Metastatic Lung Carcinoma in the Adrenal Gland (tissue), 1 donor: ENCODE measurements around a stretch of chrX.

GRCh38 chrX:125154767-125155200 is 164.9 kb upstream of the TEX13C start:
- PRO-cap, result no peak

DNA sequence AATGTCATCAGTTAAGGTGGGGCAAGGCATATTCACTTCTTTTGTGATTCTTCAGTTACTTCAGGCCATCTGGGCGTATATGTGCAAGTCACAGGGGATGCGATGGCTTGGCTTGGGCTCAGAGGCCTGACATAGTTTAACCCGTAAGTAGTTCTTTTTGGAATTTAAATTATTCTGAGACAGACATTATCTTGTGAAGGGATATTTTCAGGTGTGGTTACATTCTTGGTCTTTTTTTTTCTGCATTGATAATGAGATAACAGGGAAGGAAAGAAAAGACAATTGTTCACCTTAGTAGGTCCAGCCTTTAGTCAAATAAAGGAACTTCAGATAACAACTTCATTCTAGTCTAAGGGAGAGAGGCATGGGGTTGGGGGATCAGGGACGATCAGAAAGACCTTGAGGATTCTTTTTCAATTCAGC is 74.8 kb downstream of the TEX13C start:
- PRO-cap, result no peak

- PRO-cap, result no peak
Observed at GRCh38 chrX:125690475-125690881, 370.8 kb downstream of the TEX13C start.

- PRO-cap, result no peak
Observed at GRCh38 chrX:127076958-127077423, 257.5 kb downstream of the PRR32 start.

- PRO-cap, result no peak
Observed at GRCh38 chrX:127654656-127655093, 397.5 kb downstream of the ACTRT1 start.

DNA sequence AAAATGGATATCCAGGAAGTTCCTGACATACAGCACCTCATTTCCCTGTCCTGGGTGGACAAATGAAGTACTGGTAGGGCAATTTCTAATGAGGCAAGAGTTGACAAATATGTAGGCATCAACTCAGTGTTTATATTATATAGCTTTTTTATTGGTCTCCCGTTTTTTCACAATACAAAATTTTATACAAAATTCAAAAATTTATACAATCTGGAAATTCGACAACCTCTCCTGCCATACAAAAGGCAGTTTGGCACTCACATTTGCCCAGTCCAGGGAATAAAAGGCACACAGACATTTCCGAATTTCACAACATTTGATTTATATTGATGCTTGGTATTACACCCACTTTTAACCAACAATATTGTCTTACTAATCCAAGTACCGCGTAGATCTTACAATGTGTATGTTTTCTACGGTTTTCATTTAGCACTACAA is 1.9 kb downstream of the SMARCA1 start:
- PRO-cap, result no peak

- PRO-cap, result no peak
Observed at GRCh38 chrX:129553004-129553631, 13.1 kb downstream of the OCRL start.

- PRO-cap, result no peak
Observed at GRCh38 chrX:129553632-129554149, 13.6 kb downstream of the OCRL start.

GRCh38 chrX:129701778-129702265 is 37.0 kb upstream of the XPNPEP2 start:
- PRO-cap, result no peak

- PRO-cap, result bidirectional peak, plus-strand start at chrX:129931733, minus-strand start at chrX:129931476; unidirectional peak, plus-strand start at chrX:129931821
Observed at GRCh38 chrX:129931558-129932037, 25.6 kb downstream of the UTP14A start.

DNA sequence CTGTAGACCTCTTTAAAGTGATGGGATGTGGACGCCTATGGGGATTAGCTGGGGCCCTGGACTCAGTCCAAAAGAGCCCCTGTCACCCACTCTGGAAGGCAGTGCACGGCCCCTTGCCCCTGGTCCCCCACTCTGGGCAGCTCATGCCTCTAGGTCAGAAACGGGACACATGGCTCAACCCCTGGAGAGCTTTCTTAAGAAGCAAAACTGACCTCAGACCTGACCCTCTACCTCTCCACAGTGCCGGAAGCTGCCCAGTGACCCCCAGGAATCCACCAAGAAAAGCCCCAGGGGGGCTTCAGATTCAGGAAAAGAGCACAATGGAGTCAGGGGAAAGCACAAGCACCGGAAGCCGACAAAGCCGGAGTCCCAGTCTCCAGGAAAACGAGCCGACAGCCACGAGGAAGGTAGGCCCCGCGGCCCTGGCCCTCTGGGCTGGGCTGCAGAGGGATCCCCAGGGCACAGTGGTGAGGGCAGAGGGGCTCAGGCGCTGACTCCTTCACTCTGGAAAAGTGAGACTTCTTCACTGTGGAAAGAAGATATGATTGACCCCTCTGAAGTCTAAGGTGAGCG is 38.4 kb downstream of the BCORL1 start:
- PRO-cap, result no peak

DNA sequence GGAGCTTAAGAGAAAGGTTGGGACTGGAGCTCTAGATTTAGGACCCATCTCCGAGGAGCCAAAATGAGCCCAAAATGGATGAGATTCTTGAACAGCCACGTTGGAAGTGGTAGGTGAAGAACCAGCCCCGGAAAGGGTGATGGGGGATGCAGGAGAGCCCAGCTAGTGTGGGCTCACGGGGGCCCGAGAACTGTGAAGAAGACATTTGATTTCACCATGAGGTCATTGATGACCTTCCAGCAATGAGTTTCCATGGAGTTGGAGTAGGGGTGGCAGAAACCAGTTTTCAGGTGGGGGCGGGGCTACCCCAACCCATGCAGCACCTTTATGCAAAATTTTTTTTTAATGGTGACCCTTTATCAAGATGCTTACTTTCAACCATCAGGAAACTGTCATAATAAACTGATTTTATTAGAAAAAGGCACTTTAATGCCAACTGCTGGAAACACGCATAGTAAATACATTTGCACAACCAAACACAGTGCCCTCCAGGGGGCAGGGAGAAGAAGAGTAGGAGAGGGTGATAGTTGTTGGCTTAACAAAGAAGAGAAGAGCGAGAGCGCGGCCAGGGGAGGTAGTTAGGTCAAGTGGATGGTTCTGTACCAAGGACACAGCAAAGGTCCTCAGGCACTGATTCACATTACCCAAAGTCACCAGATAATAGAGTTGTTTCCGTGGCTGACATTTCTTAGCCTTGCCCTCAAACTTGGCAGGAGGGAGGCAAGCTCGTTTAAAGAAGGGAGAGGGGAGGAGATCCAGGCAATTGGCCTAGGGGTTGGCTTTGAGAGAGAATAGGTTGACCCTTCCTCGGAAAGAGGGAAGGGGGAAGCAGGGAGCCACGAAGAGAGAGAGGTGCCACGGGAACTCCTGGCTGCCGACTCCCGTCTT is 45.5 kb downstream of the ELF4 start:
- PRO-cap, result no peak

DNA sequence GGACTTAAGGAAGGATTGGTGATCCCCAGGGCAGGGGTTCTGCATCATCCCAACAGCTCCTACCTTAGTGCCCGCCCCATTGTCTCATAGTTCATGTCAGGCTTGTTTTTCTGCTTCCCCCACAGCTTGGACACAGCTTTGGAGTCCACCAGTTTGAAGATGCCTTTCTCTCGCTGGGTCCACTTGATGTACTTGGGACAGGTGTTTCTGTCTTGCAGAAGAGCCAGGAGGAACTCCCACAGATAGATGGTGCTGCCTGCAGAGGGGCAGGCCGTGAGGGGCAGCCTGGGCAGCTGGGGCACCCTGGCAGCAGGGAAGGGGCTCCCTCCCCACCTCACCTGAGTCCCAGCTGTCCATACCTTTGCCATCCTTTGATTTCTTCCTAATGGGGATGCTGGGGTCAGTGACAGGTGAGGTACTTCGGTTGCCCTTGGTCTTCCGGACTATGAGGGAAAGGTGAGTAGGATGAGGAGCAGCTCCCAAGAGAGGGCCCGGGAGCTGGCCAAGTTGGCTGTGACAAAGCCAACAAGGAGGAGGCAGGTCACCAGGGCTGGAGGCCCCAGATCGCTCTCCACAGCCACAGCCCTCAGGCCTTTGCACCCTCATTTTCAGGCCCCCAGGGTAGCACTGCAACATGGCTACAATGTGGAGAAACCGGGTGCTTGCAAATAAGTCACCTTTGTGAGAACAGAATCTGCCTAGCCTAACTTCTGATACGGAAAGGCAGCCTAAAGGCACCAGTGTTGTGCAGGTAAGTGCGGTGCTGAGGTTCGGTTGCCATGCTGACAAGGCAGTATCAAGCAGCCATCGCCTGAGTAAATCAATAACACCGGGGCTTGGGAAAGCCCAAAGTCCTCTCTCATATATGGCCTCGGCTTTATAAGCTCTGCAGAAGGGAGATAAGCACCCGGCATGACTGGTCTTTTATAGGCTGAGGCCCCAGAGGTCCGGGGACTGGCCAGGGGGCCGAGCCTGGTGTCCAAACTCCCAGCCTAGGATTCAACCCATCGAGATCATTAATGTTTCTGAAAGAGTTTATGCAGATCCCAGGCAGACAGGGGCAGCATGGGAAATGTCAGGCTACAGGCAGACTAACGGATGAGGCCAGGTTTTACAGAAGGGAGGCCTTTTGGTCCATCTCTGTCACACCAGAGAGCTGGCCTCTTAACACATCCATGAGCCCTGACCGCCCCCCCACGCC is 38.9 kb downstream of the ELF4 start:
- PRO-cap, result no peak

DNA sequence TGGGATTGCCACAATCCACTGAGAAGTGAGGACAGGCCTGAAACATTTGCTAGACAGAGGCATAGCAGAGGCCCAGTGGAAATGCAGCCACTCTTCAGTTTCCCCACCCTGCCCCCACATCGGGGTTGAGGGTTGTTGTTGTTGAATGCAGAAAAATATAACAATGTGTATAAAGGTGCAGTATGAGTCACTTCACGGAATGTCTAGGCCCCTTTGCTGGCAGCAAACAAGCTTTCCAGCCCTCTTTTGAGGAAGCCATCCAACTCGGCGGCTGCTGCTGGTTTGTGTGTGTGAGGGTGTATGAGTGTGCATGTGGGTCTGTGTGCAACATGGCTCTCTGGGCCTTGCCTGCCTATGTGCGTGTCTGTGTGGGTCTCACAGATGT is 8.1 kb upstream of the ELF4 start:
- PRO-cap, result no peak

GRCh38 chrX:130120270-130121574 is 10.4 kb upstream of the ELF4 start:
- PRO-cap, result unidirectional peak, minus-strand start at chrX:130121100

- PRO-cap, result no peak
Observed at GRCh38 chrX:130129642-130130416, 19.5 kb upstream of the ELF4 start.

DNA sequence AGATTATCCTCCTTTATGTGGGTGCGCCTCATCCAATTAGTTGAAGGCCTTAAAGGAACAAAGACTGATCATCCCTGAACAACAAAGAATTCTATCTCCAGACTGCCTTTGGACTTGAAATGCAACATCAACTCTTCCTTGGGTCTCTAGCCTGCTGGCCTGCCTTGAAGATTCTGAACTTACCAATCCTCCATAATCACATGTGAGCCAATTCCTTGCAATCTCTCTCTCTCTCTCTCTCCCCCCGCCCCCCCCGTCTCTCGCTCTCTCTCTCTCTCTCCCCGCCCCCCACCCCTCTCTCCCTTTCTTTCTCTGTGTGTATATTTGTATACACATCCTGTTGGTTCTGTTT is 158.5 kb downstream of the RBMX2 start:
- PRO-cap, result no peak

GRCh38 chrX:130749698-130750634 is 153.0 kb downstream of the ENOX2 start:
- PRO-cap, result no peak

DNA sequence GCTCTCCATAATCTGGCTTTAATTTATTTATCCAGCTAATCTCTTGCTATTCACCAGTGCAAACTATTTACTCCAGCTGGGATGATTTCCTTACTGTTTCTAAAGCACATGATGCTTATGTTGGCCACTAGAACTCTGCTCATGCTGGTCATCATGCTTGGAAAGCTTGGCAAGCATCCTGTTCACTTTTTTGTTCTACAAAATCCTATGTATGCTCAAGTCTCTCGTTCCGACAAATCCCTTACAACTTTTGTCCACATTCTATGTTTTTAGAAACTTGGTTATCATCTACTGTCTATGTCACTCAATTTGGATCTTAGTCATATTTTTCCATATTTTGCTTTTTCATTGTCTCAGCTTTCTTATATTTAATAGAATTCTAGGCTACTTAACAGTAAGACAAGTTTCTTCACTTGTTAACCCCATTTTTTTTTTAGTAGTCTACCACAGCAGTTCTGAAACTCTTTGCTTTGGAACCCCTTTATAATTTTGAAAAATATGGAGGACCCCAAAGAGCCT is 36.5 kb downstream of the ENOX2 start:
- PRO-cap, result no peak

GRCh38 chrX:131812669-131813525 is 210.2 kb upstream of the STK26 start:
- PRO-cap, result no peak